ENCODE measurements around a stretch of chr12.

- PRO-cap, result no peak
- CAGE, long polyA plus RNA, result no peak
These were observed 187.8 kb upstream of the CNOT2 start for GRCh38 chr12:70055505-70055846.

- PRO-cap, result no peak
- CAGE, long polyA plus RNA, result no peak
These were observed 15.2 kb downstream of the CNOT2 start for GRCh38 chr12:70258215-70259061.

DNA sequence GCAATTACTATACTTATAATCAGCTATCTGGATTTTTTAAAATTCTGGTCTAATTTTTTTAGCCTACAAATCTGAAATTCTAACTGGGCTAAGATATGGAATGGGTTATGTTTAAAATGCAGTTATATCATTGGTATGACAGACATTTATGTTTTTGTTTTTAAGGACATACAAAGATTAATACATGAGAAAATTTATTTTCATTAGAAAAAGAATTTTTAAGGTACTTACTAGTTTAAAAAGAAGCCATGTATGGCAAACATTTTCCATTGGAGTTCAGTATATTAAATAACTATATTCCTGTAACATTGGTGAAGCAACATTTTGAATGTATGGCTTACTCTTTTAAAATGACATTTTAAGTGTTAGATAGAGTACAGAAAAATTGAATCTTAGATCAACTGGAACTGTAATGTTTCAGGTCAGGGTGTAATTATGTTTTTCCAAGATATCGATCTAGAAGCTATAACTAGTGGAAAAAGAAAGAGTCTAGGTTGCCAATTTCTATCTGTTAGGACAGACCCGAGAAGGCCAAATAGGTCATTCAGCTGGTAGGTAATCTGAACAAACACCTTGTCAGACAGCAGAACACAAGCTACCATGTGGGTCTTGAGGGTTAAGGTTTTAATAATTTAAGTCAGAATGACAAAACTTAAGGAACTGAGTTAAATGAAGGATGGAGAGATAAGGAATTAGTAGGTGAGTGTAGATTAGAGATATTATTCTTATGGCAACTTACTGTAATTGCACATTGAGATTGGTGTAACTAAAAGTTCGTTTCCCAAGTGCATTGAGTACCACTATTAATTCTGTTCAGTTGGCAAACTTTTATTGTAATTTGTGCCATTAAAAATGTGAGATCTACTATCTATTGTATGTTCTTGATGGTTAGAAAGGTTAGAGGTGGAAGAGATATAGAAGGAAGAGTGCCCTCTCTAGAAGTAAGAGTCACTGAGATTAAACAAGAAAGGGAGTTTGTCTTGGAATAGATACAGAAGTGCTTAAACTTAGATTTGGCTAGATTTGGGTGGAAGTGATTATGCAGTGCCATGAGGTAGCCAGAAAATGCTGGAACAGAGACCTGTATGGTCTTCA, 44.9 kb upstream of the KCNMB4 start:
- PRO-cap, result no peak
- CAGE, long polyA plus RNA, result no peak

GRCh38 chr12:70458544-70459043, 92.5 kb downstream of the KCNMB4 start:
- PRO-cap, result no peak
- CAGE, long polyA plus RNA, result no peak

GRCh38 chr12:70589959-70590403, 47.2 kb downstream of the PTPRB start:
- PRO-cap, result no peak
- CAGE, long polyA plus RNA, result no peak

GRCh38 chr12:70608646-70609060, 28.6 kb downstream of the PTPRB start:
- PRO-cap, result no peak
- CAGE, long polyA plus RNA, result no peak

GRCh38 chr12:70722853-70723520, 85.8 kb upstream of the PTPRB start:
- PRO-cap, result no peak
- CAGE, long polyA plus RNA, result no peak

- PRO-cap, result no peak
- CAGE, long polyA plus RNA, result no peak
These were observed 2.0 kb upstream of the TSPAN8 start for GRCh38 chr12:71159745-71160341.

DNA sequence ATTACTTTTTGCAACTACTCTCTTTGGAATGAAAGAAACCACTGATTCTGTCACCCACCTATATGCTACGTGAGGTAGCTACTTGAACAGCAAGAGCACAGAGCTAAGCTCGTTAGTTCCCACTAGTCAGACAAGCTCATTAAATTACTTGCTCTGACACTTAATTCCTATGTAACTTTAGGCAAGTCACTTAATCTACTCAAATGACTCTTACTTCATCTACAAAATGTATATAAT, 17.0 kb downstream of the ZFC3H1 start:
- PRO-cap, result no peak
- CAGE, long polyA plus RNA, result no peak

DNA sequence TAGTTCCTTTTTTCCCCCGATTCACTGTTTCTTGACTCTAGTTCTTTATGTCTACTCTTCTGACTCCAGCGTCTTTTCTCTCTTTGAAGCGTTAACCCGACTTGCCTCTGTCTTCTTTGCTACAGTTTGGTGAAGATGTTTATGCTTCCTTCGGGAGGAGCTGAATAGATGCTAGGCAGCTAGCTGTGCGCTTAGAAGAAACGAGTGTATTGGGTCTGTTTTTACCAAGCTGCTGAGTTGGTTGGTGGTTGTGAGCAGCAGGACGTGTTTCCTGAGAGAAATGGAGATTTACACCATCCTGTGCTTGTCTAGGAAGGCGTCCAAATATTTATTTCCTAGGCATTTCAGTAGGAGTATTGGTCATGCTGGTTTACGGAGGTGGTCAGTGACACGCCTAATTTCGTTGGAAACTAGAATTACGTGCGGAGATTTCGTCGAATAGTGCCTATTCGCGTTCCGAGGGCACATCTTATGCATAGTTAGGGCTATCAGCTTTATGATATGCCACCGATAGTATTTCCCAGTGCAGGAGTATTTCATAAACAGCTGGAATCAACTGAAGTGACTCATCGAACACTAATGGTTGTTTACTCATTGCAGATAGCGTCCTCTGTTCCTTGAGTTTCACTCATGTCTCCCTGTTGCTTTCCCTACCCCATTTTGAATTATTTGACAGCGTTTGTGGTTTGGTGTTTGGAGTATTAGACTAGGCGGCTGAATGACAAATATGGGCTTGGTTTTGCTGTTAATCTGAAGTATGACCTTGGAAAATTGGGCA, 731 bp downstream of the TBC1D15 start:
- PRO-cap, result no peak
- CAGE, long polyA plus RNA, result no peak

- PRO-cap, result no peak
- CAGE, long polyA plus RNA, result no peak
These were observed 5.5 kb downstream of the TBC1D15 start for GRCh38 chr12:71844993-71845565.

DNA sequence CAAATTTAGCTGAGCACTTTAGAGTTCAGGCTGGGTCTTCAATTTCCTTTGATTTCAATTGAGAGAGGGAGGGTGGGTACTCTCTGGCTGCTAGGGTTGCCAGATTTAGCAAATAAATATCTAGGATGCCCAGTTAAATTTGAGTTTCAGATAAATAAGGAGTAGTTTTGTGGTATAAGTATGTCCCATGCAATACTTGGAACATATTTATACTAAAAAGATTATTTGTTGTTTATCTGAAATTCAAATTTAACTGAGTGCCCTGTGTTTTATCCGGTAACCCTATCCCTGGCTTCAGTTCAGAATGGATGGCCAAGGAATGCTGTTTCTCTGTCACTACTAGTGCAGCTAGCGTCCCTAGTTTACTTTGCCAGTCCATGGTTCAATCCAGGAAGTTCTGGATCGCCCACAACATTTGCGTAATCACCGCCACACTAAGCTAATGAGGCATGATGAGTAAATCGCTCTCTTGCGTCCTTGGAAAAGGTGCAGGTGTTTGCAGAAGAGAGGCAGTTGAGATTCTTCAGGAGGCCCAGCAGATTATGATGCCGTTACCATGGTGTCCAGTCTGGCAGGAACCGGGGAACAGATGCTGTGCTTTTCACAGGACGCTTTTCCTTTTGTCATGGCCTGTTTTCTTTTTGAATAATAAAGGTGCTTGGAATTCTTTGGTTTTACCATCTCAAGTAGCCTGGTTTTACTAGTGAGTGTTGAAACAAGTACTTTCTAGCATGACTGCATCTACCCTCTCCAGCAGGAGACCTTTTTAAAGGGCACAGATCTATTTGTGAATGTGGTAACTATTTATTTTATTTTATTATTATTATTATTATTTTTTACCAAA, 8.9 kb downstream of the TPH2 start:
- PRO-cap, result no peak
- CAGE, long polyA plus RNA, result no peak

DNA sequence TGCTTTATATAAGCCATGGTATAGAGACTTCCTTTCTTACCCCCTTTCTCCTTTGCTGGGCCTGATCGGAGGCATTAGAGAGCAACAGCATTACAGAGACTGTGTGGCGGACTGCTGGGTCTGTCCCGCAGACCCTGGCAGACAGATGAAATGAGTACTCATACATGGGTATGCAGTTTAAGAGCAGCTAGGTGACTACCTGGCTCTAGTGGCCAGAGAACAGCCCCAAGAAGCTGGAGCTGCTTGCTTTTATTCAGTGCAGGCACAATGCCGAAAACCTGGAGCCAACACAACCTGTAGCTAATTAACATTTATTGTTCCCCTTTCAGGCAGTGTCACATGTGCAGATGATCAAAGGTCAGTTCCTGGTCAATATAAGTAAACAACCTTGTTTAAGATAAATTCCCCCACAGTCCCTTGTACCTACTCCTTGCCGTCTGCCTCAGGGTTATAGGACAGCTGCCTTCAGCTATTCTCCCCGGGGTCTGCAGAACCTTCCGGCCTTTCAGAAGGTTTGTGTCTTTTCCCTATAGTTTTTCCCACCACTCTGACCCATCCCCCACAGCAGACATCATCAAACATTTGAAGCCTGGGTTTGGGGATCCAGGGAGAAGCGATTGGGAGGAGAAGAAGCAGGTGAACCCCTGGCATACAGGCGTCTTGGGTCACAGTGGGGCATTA, 160.0 kb downstream of the TRHDE start:
- PRO-cap, result no peak
- CAGE, long polyA plus RNA, result no peak

- PRO-cap, result no peak
- CAGE, long polyA plus RNA, result no peak
These were observed 475.5 kb downstream of the TRHDE start for GRCh38 chr12:72747586-72748056.

DNA sequence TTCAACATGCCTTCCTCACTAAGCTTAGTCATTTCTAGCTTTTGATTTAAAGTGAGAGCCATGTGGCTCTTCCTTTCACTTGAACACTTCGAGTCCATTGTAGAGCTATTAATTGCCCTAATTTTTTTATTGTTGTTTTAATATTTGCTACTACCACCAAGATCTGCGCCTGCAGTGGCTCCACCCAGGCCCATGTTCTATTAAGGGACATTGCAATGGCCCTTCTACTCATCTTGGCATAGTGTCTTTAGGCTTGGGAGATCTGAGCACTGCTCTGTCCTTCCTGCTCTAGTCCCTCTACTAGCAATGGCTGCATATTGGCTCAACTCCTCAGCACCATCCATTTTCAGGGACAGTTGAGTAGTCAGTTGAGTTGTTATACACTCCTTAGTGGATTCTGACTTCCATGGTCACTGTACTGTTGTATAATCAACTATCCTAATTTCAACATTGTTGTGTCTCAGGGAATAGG, 256.2 kb downstream of the KCNC2 start:
- PRO-cap, result no peak
- CAGE, long polyA plus RNA, result no peak

DNA sequence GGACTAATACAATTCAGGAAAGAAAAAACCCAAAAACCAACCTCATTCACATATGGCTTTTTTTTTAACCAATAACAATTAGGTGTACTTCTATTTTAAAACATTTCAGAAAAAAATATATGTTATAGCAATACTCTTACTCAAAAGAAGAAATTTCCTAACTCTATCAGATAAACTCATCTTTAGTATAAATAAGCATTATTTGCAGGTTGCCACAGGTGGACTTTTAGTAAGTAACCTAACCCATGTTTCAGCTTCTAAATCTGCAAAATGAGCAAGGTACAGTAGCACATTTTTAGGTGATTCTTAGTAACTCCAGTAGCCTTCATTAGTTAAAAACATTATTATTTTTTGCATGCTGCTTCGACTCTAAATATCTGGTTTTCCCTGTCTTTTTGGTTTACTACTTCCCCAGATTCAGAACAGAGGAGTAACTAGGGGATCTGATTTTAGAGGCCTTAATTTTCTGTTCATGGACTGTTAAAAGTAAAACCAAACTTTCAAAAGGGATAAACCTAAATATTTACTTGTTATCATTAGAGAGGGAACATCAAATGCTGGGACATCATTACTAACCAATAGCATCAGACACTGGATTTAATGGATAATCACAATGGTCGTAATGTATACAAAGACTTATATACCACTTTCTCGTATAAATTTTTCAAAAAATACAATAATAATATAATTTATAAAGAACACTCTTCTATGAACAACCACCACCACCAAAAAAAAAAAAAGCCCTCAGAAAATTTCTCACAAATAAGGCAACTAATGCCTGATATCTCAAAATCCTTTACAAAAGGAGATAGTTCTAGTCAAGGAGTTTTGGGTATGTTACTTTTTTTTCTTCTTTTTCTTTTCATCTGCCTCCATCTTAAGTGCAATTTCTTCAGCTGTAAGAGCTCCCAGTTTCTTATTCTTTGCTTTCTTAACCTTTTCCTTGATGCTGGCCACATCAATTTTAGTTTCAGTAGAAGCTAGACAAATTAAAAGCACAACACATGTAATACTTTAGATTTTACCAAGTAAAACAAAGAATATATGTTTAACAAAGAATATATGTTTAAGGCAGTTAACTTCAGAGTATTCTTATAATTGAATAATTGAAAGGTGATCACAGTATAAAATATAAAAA, 12.1 kb downstream of the KRR1 start:
- PRO-cap, result no peak
- CAGE, long polyA plus RNA, result no peak

DNA sequence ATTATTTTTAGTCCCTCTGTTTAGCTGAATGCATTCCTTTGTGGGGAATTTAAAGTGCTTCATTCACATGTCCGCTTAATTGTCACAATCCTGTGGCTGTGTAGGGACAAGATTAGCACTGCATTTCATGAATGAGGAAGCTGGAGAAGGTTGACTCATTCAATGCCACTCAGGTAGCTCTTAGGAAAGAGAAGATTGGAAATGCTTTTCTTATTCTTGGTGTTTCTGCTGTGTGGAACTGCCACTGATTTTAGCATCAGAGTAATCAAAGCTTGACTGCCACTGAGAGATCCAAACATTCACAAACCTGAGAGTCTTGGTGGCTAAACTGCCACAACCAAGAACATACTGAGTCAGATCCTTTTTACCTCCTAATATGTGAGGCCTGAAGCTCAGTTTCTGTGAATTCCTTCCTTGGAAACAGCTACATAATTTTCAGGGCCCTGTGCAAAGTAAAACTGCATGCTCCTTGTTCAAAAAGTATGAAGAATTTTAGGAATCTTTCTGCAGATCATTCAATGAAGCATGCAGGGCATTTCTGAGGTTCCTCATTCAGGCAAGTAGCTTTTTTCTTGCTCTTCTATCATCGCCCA, 42.2 kb upstream of the KRR1 start:
- PRO-cap, result no peak
- CAGE, long polyA plus RNA, result no peak

GRCh38 chr12:75969578-75970375, 114.7 kb downstream of the NAP1L1 start:
- PRO-cap, result no peak
- CAGE, long polyA plus RNA, result no peak

- PRO-cap, result no peak
- CAGE, long polyA plus RNA, result no peak
These were observed 54.6 kb downstream of the NAP1L1 start for GRCh38 chr12:76029766-76030440.

DNA sequence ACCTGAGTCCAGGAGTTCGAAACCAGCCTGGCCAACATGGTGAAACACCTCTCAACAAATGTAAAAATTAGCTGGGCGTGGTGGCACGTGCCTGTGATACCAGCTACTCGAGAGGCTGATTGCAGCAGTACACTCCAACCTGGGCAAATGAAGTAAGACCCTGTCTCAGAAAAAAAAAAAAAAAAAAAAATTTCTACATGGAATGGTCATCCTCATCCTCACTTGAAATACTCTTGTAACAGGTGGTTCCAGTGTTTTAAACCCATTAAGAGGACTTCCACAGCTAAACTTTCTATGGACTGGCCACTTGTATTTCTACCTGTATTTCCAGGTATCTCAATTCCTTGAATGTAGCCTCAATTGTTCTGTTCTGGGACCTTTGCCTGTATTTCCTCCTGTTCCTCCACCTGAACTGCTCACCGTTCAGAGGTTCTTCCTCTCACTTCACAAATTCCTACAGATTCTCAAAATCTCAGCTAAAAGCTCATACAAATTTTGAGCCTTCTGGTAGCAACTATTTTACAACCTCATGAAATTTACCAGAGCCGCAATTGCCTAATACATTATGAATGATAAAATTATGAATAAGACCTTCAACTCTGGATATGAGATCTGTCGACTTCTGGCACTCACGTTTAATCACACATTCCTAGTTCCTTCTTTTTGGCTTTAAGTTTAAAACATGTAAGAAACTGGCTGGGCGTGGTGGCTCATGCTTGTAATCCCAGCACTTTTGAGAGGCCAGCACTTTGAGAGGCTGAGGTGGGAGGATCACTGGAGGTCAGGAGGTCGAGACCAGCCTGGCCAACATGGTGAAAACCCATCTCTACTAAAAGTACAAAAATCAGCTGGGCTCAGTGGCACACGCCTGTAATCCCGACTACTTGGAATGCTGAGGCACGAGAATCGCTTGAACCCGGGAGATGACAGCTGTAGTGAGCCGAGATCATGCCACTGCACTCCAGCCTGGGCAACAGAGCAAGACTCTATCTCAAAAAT, 40.9 kb downstream of the NAP1L1 start:
- PRO-cap, result no peak
- CAGE, long polyA plus RNA, result no peak